ENCODE data around the gene IL1F10.

GRCh38 chr2:112590577-112591372, 6.4 kb downstream of the CHCHD5 start:
- PRO-cap, result no peak

DNA sequence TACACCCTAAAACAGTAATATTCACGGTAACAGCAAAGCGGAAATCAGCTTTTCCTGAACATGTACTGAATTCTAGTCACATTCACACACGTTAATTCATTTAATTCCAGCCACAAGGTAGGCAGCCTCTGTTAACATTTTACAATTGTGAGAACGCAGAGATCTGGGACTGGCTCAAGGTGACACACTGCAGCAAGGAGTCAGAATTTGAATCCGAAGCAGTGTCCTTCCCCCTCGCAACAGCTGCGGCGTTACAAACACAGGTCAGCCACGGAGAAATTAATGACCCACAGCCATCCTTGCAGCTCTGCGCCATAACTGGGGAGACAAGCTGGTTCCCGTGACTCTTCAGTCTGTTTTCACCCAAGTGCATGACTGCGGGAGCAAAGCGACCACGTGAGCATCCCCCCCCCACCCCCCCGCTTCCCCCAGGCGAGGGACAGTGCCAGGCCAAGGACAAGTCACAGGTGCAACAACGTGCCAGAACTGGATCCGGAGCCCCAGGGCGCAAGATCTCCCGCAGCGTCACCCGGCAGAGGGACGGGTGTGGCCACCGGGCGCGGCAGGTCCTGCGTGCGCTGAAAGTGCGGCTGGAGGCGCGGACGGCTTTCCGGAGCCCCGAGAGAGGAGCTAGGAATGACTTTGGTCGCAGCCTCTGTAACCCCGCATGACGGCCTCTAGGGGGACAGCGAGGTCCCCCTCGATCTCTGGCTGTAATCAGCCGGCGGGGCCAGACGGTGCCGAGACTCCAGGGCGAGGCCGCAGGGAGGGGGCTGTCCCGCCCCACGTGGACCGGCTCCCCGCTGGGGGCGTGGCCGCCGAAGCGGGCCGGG, 574 bp upstream of the SLC20A1 start:
- PRO-cap, result bidirectional peak, plus-strand start at position 535 of the sequence, minus-strand start at position 320 of the sequence; bidirectional peak, plus-strand start outside the sequence, minus-strand start at position 761 of the sequence

GRCh38 chr2:112691190-112691499, 29.7 kb upstream of the NT5DC4 start:
- PRO-cap, result no peak

DNA sequence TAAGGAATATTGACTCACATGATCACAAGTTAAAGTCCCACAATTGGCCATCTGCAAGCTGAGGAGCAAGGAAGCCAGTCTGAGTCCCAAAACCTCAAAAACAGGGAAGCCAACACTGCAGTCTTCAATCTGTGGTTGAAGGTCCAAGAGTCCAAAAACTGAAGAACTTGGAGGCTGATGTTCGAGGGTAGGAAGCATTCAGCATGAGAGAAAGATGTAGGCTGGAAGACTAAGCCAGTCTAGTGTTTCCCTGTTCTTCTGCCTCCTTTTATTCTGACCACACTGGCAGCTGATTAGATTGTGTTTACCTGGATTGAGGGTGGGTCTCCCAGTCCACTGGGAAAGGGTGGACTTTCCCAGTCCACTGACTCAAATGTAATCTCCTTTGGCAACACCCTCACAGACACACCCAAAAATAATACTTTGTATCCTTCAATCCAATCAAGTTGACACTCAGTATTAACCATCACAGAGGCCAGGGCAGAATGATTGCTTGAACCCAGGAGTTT, 27.5 kb upstream of the IL1B start:
- PRO-cap, result no peak

DNA sequence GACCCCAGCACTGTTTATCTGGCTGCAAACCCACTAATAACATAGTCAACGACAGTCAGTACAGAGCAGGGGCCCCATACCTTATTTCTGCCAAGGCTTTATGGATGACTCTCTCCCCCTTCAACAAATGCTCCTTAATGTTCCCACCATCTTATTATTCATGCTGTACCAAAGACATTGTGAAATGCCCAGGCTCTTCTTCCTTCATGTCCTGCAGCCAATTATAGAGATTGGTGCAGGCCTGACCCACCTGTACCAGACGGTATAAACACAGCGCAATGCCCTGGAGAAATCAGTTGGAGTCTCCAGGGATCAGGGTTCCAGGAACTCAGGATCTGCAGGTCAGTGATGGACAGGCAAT, at the start of gene IL1F10:
Gene IL1F10, plus strand, starts transcription at position 295 of the 361 bp plus-strand sequence.
- PRO-cap, result no peak

DNA sequence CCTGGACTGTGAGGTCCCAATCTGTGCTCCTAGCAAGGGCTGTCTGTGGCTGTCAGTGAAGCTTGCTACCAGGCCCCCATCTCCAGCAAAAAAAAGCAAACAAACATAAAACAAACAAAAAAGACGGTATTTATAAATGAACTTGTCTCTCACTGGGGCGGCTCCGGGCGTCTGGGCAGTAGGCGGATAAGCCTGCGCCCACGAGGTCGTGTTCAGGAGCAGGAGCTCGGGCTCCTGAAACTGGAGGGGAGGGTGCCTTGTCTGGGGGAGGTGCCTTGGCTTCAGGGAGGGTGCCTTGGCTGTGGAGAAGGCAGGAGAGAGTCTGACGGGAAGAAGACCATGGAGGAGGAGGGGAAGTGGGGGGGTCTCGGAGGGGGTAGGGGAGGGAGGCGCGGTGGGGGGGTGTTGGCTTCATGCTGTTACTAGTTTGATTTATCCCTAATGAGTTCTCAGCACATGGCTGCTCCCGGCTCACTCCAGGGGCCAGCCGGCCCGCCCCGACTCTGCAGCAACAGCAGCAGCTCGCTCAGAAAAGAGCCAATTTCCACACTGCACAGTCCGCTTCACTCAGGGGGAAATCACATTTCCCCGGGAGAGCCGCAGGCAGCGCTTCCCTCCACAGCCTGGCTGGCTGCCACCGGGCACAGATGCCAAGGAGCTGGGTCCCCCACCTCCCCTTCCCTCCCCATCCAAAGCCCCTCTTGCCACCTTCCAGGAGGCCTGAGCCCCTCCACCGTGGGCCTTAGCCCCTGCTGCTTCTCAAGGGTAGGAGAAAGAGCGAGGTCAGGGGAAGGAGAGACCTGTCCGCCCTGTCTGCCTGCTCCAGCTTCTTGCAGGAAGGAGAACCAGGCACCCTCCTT, 38.7 kb downstream of the PSD4 start:
- PRO-cap, result no peak

DNA sequence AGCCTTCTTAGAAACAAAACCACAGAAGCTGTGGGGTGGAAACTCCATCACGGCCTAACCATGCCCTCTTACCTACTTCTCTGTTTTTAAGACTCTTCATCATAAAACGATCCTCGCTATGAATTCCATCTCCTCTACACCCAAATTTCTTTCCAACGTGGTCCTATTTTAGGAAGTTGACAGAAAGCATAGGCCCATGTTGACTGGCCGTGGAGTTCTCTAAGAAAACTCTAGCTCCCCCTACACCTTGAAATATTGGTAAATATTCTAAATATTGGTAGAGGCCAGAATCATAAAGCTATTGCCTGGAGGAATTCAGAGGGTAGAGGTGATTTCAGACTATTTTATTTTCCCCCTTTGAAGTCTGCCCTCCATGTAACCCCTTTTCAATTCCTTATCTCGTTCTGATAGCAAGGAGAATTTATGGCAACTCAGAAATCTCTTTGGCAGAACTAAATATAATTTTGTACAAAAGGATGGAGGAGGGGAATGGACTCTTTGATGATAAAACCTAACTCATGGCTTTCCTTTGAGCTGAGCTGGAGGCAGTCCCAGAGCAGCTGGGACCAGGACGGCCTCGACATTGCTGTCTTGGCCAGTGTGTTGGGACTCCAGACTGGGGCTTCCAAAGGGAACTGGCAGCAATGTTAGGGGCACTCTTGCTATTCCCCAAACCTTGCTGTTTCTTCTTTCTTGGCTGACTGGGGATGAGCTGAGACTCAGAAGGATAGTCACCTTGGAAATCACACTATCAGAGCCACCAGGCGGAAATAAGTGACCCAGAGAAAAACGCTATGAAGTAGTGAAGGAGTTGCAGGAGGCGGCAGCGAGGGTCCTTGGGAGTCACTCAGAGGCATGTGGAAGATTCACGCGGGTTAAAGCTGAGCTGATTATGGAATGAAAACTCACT, 47.7 kb downstream of the PAX8 start:
- PRO-cap, result no peak

- PRO-cap, result no peak
Observed at GRCh38 chr2:113263400-113263803, 15.3 kb downstream of the PAX8 start.

DNA sequence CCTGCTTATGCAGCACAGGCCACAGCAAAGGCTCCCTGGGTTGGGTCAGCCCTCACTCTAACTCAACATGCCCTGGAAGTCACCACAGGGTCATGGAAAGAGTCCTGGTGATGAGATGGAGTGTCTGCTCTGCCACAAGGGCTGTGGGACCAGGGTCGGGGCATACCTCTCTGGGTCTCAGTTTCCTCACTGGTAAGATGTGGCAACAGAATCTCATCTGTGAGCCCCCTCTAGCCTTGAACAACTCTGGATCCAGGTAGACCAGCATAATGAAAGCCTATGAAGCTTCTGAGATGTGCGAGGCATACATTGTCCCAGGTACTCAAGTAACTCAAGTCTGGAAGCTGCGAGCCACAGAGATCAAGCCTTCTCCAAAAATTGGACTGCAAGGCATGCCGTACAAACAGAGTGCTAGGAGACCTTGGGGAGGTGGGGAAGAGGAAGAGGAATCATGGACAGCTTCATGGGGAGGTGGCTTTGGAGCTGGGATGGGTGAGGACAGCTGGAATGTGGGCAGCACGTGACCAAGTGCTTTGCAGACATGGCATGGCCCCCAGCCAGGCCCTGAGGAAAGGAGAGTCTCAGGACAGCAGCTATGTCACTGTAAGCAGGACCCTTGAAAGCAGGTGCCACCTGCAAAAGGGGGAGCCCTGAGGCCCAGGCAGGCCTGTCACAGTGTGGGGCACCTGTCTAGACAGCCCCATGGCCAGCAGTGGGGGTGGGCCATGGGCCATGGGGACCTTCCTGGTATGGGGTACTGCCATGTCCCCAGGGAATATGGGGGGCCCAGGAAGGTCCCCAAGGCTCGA, 10.3 kb downstream of the PAX8 start:
- PRO-cap, result no peak

DNA sequence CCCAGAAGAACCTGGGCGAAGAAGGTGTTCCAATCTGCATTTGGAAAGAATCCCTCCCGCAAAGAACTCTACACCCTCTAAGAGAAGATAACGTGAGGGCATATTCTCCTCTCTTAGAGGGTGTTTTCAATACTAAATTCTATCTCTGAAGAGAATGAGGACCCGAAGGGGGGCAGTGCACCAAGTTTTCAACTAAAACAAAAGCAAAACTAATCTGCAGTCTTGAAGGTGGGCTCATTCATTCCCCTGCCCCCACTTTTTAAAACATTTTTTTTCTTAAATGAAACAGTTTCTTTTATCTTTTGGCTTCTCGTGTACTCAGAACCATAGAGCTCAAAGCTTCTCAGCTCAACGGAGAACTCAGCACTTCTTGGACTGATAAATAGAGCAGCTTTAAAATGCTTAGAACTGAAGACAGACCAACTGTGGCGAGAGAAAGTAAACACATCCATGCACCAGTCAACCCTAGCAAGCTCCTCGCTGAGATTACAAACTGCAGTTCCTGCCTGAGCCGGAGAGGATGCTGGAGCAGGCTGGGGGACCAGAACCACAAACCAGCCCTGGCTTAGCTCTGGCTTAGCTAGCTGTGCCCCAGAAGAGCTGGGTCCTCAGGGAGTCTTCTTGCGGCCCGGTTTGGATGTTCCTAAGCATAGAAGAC, 5.9 kb downstream of the PAX8 start:
- PRO-cap, result no peak

GRCh38 chr2:113542545-113542853, 44.0 kb downstream of the FOXD4L1 start:
- PRO-cap, result no peak

DNA sequence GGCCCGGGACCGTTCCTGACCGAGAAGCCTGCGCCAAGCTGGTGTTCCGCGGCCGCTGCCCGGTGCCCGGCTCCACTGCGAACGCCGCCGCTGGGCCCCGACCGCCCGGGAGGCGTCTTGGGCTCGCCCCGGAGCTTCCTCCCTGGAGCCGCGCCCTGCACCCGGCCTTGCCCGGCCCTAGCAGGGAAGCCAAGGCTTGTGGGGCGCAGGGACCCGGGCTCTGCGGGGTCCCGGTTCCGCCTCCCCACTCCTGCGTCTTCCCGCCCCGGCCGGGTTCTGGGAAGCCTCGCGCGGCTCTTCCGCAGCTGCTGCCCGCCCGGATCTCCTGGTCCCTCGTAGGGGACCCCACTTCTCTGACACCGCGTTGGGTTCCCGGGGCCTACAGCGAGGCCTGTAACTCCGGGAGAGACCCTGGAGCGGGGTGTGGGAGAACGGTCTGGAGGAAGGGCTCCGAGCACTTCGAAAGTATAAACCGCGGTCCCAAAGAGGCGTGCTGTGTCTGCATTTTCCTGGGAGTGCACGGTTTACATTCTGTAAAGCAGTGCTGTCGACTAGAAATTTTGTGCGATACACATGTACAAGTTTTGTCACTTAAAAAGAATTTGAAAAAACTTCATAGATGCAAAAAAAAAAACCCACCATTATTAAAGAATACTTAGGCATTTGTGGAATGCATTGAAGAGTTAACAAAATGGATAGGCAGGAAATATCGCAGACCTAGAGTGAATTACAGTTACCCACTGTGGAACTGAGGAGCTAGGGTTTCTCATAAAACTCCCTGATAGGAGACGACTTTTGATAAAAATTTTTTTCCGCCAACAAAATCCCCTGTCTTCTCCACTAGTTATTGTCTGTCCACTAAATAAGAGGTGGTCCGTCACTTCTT, 42.6 kb upstream of the RABL2A start:
- PRO-cap, result unidirectional peak, minus-strand start at position 278 of the sequence

DNA sequence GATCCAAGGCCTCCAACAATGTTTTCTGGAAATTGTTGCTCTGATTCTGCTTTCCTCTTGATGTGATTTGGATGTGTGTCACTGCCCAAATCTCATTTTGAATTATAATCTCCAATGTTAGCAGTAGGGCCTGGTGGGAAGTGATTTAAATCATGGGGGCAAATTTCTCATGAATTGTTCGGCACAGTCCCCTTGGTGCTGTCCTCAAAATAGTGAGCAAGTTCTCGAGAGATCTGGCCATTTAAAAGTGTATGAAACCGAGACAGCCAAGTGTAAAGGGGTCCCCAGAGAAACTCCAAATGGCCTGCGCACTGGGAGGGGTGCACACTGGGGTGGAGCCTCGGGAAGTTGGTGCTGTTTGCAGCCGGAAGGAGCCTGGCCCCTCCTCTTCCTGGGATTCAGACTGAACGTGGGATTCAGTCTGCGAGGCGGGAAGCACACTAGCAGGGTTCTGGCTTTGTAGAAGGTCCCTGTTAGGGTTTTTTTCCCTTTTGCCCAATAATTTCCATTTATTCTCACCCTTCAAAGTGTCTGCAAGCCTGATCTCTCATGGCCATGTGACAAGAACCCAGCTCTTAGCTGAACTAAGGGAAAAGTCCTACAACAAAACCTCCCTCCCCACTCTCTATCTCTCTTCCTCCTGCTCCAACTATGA, 48.8 kb downstream of the RABL2A start:
- PRO-cap, result unidirectional peak, plus-strand start at position 419 of the sequence

DNA sequence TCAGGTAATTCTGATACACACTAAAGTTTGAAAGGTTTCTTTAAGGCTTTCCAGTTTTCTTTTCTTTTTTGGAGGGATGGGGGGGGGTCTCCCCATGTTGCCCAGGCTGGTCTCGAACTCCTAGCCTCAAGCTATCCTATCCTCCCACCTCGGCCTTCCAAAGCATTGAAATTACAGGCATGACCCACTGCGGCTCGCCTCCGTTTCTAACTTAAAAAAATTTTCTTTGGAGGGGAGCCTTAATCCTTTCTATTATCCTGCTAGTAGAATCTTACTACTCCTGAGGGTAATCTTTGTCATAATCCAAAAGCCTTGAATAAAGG, 910 bp upstream of the ACTR3 start:
- PRO-cap, result no peak

DNA sequence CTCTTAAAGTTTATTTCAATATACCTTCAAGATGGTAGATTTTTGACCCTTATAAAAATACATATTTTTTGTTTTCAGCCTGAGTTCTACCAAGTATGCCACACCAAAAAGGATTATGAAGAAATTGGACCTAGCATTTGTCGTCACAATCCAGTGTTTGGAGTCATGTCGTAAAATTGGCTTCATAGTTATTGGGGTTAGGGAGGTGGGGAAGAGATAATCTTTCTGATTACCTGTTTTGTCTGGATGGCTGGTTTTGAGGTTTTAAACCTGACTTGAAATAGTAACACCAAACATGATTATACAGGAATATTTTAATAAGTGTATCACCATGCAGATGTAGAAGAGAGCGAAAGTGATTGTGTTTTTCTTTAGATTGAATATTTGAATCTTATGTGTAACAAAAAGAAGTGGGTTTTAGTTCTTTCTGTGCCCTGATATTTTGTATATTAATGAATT, 67.4 kb downstream of the ACTR3 start:
- PRO-cap, result no peak

GRCh38 chr2:113963910-113964790, 74.3 kb downstream of the ACTR3 start:
- PRO-cap, result no peak

GRCh38 chr2:114661877-114662203, 219.4 kb downstream of the DPP10 start:
- PRO-cap, result no peak

DNA sequence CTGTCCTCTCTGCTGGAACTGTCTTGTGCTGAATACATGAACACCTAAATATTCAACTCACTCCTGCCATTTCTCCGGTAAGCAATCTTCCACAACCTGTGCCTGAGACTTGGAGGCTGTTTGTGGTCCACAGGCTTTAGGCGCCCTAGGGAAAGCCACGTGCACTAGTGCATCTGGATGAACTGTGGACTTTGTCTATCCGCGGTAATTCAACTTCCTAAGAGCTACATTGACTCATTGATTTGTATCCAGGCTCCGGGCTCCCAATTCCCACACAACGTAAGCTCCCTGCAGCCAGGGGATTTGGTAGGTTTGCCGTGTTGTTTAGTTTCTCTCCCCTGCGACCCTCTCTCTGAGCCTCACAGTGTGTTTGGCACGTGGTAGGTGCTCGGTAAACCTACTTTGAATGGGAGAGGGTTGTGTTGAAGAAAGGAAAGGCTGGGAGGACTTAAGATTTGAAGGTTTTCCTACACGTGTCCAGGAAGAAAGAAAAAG, 718.2 kb downstream of the DPP10 start:
- PRO-cap, result no peak

GRCh38 chr2:115360698-115361058, 918.2 kb downstream of the DPP10 start:
- PRO-cap, result no peak

DNA sequence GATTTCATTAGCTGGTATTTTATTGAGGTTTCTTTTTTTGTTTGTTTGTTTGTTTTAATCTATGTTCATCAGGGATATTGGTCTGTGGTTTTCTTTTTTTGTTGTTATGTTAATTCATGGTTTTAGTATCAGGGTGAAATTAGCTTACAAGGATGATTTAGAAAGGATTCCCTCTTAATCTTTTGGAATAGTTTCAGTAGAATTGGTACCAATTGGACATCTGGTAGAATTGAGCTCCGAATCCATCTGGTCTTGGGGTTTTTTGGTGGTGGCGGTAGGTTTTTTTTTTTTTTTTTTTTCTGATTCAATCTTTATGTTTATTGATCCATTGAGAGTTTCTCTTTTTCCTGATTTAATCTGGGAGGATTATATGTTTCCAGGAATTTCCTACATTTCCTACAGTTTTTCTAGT, 1538.2 kb downstream of the DPP10 start:
- PRO-cap, result no peak